ENCODE measurements around the genes KREMEN1 and GAS2L1.

- RRBS = no CpG with 5 or more reads among the region's 38 CpGs
Measured at GRCh38 chr22:26658250-26659420, 36.9 kb downstream of the CRYBA4 start.

GRCh38 chr22:26840285-26840894, 218.6 kb downstream of the CRYBA4 start:
- RRBS = no CpG with 5 or more reads among the region's 5 CpGs

DNA sequence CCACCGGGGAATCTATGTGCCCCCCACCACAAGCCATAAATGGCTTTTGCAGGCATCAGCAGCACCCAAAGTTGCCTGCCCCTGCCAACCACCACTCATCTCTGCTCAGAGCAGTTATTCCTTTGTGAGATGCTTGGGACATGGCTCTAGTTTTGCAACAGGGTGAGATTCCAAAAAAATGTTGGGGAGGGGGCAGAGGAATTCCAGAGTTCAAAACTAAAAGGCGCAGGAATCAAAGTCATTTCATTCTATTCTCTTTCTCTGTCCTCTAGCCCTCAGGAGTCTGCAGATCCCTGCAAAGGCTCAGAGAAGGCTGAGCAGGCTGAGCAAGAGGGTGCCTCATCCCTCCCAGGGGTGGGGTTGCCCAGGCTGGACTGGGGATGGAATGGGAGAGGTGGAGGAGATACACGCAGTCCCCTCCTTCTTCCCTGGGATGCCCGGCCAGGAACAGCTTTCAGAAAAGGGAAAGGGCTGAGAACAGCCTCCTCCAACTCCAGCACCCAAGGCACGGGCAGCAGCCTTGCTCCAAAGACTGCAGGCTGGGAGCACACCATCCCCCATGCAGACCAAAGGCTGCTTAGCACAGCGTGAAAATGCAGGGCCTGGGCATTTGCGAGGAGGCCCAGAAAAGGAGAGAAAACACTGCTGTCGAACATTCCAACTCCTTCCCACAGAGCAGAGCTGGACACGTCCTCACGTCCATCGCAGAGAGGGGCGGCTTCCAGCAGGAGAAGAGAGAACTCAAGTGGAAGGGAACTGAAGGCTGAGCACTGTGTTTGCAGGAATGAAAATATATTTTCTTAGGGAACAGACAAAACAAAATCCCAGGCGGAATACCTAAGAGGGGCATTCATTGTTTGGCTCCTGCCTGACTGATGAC, 51.9 kb downstream of the MN1 start:
- RRBS = no CpG with 5 or more reads among the region's 13 CpGs

GRCh38 chr22:27775690-27776047, 25.9 kb downstream of the MN1 start:
- RRBS = no CpG with 5 or more reads among the region's 7 CpGs

DNA sequence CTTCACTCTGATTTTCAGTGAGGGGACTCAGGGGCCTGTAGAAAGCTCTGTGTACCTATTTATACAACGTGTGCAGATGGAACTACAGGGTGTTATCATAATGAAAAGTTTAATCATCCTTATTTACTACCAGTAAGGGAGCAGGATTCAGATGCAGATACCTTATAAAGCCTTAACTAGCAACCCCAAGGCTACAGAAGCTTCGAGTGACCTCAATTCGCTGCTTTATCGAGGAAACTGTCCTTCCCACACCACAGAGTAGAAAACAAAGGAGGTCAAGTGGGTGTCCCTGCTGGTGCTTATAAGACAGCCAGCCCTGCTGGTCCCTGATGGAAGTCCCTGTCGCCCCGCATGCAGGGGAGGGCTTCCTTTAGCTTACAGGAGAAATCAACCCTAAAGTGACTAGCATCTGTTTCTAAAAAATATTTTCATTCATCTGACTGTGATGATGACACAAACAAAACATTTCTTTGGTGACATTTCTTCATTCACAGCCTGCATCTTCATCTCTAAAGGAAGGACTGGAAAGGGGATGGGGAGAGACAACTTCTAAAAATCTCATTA, 7.3 kb downstream of the MN1 start:
- RRBS = no CpG with 5 or more reads among the region's 6 CpGs

- RRBS = 48% methylated on average over 23 of the region's 124 CpGs
Measured at GRCh38 chr22:27797126-27798433, 4.0 kb downstream of the MN1 start.

DNA sequence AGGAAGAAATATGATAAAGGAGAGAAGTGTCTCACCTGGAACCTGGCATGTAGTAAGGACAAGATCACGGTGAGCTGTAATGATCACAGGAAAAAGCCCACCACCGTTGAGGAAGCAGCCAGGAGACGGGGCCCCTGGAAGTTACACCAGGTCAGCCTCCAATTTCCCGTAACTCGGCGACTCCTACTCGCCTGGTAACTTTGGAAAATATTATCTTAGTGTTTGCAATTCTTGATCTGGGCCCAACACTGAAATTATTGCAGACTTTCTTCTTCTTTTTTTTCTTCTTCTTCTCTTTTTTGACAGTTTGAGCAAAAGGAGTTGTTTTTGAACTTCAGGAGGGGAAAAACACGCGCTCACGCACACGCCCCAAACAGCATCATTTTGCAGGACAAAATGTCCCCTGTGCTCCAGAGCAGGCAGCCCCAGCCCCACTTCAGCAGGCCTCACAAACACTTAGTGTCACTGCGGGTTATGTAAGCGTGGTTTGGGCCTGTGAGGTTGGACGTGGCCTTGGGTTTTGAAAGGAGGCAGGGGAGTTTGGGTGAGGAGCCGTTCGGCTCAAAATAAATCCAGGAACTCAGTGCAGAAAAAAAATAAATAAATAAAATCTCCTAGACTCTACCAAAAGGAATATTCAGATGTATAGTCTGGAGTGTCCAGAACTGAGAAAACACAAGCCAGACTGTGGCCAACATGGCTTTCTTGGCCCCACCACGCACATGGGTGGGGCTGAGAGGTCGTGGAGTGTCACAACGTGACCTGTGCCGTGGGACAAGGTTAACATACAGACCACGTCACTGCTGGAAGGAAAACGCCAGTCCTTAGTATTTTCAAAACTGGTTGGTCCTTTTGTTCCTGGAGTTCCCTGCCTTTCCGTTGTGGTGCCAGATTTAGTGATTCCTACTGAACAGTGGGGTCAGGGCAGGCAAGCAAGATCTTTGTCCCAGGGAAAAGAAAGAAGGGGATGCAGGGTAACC, 26.3 kb upstream of the MN1 start:
- RRBS = no CpG with 5 or more reads among the region's 23 CpGs

DNA sequence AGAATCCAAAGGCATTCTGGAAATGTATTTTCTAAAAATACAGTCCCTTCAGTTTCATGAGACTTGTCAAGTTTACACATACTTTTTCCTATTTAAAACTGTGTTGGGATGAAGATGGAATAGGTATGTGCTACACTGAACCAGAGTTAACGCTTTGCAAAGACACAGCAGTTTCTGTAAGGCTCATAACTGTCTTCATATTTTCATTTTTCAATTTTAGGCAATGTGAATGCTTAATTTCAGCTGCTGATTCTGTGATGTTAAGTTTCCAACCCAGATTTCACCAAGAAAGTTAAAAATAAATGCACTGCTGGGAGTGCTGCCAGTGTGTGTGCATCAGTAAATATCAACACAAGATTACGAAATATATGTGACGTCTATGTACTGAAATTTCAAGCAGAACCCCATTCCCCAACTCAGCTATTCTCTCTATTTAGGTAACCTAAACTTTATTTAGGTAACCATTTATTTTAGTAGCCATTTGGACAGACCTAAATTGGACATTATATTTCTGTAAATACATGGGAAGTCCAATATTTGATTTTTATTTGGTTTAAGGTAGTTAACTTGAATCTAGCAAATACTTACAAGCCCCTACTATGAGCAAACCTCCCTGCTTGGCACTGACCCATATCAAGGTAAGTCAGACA, 52.4 kb downstream of the PITPNB start:
- RRBS = no CpG with 5 or more reads among the region's 3 CpGs

DNA sequence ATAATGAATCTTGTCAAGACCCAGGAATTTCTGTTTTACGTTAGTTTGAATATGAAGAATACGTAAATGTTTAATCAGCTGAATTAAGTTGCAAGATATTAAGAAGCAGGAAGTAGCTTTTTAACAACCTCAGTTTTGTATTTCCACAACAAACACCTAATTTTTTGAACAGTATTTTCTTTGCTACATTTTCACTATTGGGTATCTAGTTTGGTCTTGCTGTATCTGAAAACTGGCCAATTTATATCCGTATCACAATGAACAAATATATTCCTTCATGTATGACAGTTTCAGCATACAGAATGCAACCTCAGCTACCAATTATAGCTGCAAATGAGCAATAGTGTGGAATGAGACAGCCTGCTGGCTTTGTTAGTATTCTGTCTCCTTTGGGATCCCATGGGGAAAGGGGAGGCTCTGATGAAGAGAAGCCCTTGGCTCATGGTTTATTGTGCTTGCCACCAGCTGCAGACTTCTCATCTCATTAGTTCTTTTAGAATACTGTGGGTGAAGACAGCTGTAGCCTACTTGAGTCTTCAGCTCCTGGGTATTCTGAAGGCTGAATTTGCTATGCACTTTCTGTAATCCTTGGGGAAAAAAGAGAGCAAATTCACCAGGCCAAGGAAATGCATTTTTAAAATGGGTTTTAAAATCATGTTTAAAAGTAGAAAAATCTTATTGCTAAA, 42.4 kb downstream of the PITPNB start:
- RRBS = no CpG with 5 or more reads among the region's 3 CpGs

DNA sequence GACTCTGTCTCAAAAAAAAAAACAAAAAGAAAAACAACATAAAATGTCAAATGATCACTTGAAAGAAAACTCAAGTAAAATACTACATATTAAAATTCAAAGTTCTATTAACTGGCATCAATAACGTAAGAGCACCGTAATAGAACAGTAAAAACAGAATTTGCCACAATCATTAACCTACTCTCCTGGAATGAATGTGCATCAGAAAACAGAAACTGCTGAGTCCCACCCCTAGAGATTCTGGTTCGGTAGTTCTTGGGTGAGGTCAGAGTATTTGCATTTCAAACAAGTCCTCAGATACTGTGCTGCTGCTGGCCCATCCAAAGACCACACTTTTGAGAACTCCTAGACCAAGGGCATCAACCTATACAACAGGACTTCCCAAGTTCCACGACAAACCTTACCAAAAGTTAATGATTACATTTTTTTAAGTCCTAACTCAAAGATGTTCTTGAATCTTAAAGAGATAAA, 23.4 kb downstream of the PITPNB start:
- RRBS = no CpG with 5 or more reads among the region's 4 CpGs

- RRBS = no CpG with 5 or more reads among the region's 3 CpGs
Measured at GRCh38 chr22:27910866-27911267, 8.2 kb downstream of the PITPNB start.

DNA sequence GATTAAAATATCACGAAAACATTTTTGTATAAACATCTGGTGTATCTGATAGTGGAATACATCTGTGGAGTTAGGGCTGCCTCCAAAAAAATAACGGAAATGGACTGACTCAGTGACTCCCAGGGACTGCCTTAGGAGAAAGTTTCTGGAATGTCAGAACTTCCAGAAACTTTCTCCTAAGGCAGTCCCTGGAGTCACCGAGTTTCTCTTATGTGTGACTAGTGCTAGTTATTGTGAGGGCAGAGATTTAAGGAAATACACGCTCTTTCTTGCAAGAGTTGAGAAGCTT, 1.3 kb upstream of the PITPNB start:
- RRBS = no CpG with 5 or more reads among the region's 4 CpGs

- RRBS = no CpG with 5 or more reads among the region's 27 CpGs
Measured at GRCh38 chr22:27990645-27991761, 71.9 kb upstream of the PITPNB start.

DNA sequence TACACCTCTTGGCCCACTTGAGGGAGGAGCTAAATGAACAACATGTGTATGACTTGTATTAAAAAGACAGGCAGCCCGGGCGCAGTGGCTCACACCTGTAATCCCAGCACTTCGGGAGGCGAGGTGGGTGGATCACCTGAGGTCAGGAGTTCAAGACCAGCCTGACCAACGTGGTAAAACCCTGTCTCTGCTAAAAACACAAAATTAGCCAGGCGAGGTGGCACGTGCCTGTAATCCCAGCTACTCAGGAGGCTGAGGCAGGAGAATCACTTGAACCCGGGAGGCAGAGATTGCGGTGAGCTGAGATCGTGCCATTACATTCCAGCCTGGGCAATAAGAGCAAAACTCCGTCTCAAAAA, 336.3 kb upstream of the PITPNB start:
- RRBS = no CpG with 5 or more reads among the region's 11 CpGs

DNA sequence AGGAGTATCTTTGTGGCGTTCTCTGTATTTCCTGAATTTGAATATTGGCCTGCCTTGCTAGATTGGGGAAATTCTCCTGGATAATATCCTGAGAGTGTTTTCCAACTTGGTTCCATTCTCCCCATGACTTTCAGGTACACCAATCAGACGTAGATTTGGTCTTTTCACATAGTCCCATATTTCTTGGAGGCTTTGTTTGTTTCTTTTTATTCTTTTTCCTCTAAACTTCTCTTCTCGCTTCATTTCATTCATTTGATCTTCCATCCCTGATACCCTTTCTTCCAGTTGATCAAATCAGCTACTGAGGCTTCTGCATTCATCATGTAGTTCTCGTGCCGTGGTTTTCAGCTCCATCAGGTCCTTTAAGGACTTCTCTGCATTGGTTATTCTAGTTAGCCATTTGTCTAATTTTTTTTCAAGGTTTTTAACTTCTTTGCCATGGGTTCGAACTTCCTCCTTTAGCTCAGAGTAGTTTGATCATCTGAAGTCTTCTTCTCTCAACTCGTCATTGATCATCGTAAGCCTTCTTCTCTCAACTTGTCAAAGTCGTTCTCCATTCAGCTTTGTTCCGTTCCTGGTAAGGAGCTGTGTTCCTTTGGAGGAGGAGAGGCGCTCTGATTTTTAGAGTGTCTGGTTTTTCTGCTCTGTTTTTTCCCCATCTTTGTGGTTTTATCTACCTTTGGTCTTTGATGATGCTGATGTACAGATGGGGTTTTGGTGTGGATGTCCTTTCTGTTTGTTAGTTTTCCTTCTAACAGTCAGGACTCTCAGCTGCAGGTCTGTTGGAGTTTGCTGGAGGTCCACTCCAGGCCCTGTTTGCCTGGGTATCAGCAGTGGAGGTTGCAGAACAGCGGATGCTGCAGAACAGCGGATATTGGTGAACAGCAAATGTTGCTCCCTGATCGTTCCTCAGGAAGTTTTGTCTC, 341.0 kb downstream of the TTC28 start:
- RRBS = no CpG with 5 or more reads among the region's 14 CpGs

GRCh38 chr22:28557153-28558012, 122.3 kb downstream of the TTC28 start:
- RRBS = no CpG with 5 or more reads among the region's 1 CpG

DNA sequence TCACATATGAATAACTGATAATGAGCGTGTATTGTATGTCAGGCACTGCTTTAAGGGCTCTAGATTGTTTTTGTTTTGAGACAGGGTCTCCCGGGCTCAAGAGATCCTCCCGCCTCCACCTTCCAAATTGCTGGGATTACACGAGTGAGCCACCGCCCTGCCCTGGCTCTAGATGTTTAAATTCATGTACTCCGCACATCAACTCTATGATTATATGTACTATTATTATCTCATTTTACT, 316 bp upstream of the CCDC117 start:
- RRBS = no CpG with 5 or more reads among the region's 6 CpGs

DNA sequence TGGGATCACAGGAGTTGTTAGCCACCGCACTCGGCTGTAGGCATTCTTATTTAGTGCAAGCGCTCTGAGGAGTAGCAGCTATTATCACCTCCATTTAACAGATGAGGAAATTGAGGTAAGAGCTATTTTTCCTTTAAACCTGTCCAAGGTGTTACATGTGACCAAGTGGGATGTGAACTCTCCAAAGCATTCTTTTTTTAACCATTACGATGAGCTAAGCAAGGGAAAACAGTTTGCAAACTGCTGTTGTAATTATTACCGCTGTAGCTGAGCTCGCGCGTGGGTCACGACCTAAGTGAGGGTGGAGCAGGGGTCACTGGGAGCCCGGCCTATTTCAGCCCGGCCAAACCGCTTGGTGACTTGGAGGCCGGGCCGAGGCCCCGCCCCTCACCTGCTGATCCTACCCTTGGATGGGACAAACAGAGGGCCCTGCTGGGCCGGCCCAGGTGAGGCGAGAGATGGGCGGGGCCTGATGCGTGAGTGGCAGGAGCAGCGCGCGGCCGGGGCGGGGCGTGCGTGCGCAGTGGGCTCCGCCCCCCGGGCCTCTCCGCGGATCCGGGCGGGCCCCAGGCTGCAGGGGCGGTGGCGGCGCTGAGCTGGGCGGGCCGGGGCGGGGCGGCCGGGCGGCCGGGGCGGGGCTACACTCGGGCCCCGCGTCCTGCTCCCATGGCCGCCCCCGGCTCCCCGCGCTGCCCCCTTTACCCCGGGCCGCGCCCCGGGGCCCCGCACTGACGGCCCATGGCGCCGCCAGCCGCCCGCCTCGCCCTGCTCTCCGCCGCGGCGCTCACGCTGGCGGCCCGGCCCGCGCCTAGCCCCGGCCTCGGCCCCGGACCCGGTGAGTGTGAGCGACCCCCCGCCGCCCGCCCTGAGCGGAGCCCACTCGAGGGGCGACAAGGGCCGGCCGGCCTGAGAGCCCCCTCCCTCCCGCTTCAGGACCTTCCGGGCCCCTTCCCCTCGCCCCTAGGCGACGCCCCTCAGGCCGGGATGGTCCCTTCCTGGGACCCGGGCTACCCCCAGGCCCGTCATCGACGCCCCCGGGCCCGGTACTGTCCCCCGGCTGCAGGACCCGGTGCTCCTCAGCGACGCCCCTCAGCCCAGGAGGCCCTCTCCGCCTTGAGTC, at the start of gene KREMEN1:
KREMEN1 (plus strand) TSS at position 643 of the 1,120 bp plus-strand sequence.
- RRBS = 1% methylated on average over 61 of the region's 101 CpGs

- RRBS = 5% methylated on average over 22 of the region's 66 CpGs
Measured at GRCh38 chr22:29073597-29074929, 1.2 kb downstream of the KREMEN1 start.

DNA sequence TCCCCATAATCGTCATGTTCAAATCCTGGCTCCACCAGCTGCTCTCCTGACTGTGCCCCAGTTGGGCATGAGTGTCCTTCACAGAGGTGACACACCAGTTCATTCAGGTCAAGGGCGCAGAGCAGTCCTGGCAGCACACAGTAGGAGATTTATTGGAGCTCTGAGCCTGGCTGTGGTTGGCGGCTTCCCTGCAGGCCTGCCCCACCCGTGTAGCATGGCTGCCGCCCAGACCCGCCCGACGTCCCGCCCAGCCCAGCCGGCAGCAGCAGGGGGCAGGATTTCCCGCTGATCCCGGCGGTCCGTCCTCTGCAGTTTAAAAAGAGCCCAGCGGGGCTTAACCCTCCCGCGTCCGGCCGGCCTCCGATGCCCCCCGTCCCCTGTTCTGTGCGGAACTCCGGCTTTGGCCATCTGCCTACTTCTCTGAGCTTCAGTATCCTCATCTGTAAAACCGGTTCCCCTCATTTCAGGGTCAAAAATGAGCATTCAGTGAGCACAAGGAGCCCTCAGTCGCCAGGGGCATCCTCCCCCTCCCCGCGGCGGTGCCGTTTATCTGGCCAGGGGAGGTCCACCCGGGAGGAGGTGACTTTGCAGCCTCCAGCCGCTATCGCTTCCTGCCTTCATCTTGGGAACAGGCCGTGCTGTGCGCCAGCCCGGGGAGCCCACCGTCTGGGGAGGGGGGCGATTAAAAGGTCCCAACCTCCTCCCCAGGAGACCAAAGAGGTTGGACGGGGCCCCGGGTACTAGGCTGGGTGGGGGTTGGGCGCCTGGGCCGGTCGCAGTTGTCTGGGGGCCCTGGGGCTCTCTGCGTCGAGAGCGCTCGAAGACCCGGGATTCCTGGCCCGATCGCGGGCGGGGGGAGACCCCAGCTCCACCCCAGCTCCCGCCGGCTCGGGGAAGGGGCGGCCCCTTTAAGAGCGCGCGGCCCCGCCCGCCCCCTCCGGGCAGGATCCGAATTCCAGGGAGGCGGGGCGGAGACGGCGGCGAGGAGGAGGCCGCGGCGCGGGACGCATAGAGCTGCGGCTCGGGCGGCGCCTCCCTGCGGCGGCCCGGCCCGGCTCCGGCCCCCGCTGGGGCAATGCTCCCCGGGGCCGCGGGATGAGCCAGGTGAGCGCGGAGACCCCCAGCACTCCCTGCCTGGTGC, at the start of gene GAS2L1:
GAS2L1 (plus strand) TSS at position 601 of the 1,141 bp plus-strand sequence.
- RRBS = 2% methylated on average over 41 of the region's 87 CpGs